Vein endothelial cell (primary cell): ENCODE measurements around a stretch of chr10.

GRCh38 chr10:119041083-119041593 is 11.6 kb downstream of the NANOS1 start:
- CAGE, long polyA plus RNA = no peak

GRCh38 chr10:119055518-119055784 is 25.2 kb downstream of the EIF3A start:
- CAGE, long polyA plus RNA = no peak

DNA sequence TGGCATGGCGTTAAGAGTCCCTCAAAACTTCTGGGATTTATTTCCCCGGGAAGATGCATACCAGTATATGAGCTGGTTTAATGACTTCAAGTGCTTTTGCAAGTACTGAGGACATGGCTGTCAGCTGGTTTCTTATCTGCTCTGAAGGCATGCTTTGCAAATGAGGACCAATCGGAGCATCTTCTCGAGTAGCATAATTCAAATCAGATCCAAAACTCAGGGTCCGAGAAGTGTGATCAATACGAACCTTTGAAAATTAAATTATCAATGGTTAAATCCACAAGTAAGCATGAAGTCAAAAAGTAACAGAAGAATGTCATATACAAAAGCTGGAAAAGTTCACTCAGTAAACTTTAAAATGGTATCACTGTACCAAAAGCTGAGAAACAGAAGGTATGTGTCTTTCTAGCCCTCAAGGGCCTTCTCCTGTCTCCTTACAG is 21.4 kb downstream of the EIF3A start:
- CAGE, long polyA plus RNA = no peak

DNA sequence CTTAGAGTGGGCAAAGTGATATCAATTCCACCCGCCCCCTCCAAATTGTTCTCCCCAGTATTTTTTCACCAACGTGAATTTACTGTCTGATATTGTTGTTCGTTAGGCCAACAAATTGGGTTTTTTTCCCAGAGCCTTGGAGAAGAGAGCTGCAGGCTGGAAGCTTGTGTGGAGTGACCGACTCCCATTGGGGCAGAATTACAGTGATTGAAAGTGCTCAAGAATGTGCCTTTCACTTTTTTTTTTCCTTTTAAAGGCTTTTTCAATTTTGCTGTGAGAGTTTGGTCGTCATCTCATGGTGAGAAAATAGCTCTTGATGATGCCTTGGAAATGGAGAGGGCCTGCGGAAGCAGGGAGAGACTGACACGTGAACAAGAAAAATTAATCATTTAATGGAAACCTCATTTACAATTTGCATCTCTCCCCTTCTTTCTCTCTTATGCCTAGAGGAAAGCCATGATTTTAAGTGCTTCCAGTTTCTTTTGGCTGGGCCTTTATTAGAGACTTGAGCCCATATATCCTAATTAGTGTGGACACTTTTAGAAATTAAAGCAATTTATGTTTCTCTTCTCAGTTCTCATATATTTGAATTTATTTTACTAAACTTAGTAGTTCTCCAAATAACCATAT is 2.7 kb downstream of the GRK5 start:
- CAGE, long polyA plus RNA = no peak

DNA sequence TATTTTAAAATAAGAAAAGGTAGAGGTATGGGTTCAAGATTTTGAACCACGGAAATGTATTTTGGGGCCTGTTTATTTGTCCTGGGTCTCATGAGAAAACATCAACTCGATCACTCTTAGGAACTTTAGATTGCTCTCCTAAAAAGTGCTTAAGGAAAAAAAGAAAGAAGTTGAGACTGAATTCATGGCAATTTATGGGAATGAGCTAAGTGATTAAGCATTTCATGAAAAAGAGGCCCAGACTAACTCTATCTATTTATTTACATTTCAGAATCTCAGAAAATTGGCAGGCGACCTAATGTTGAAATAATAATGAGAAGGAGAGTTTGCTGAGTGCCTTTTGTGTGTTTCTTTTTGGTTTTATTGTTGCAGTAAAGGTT is 3.7 kb downstream of the GRK5 start:
- CAGE, long polyA plus RNA = no peak

GRCh38 chr10:119221270-119221671 is 13.9 kb downstream of the GRK5 start:
- CAGE, long polyA plus RNA = no peak

DNA sequence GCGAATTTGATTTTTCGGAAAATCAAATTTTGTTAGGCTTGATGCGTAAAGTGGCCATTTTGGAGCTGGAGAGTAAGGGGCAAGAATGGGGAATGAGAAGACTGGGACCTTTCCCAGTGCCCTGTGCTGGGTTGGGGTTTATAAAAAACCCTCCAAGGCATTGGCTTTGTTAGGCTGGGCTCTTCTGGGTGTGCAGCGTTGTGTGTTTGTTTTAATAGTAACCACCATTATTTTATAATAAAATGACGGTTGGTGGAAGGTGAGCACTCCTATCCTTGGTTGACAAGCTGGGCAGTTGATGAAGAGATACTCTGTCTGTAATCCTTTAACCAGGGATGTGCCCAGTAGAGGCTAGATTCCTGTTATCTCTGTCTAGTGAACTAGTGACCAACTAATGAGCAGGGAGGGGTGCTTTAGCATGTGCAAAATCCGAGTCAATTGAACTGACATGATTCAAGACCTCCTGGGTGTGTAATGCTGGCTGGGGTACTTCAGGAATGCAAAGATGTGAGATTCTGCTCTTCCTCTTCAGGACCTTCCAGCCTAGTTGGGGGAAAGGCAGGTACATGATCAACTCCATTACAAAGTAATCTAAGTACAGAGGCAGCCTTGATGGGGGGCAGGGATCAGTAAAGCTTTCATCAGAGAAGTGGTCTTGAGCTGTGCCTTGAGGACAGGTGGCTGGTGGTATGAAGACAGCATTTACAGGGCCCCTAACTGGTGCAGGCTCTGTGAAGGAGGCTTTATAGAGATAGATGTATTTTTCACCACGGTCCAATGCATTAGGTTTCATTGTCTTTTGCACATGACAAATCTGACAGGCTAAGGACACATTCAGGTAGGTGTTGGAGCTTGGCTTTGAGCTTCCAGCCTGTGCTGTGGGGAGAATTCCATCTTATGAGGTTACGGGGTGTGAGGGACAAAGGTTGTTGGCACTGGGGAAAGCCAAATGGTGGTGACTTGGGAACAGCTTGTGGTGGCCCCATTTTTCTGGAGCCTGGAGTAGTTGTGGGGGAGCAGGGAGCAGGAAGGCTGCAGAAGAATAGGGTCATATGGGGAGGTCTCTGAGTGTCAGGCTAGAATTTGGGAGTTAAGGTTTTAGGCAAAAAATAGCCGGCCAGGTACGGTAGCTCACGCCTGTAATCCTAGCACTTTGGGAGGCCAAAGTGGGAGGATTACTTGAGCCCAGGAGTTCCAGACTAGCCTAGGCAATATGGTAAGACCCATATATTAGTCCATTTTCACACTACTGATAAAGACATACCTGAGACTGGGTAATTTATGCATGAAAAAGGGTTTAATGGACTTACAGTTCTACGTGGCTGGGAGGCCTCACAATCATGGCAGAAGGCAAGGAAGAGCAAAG is 22.2 kb downstream of the GRK5 start:
- CAGE, long polyA plus RNA = no peak

- CAGE, long polyA plus RNA = no peak
Observed at GRCh38 chr10:119243328-119243886, 36.0 kb downstream of the GRK5 start.

DNA sequence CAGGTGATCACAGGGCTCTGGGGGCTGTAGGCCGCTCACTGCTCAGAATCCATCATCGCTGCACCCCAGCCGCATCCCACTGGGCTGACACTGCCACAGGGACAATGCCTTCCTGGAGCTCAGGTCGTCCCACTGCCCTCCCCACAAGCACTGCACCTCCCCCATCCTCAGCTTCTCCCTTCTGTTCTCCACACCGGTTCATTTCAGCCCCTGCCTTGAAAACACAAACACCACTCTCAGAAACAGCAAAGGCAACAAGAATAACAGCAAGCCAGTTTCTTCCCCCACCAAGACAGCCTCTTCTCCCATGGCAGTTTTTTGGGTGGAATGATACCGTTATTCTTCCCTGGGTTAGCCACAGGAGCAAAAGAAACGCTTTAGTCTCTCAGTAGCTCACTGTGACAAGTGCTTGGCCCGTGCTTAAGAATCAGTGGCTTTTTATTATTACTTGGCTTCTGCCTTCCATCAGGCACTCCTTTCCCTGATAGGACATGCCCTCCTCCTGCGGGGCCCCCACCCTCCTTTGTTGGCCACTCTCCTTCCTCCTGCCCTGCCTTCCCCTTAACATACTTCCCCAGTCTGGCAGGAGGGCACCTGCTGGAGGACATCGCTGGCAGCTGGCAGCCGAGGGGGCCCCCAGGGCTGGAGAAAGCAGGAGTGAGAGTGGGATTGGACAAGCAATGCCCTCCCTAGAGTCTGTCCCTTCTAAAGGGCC is 111.4 kb downstream of the GRK5 start:
- CAGE, long polyA plus RNA = no peak

DNA sequence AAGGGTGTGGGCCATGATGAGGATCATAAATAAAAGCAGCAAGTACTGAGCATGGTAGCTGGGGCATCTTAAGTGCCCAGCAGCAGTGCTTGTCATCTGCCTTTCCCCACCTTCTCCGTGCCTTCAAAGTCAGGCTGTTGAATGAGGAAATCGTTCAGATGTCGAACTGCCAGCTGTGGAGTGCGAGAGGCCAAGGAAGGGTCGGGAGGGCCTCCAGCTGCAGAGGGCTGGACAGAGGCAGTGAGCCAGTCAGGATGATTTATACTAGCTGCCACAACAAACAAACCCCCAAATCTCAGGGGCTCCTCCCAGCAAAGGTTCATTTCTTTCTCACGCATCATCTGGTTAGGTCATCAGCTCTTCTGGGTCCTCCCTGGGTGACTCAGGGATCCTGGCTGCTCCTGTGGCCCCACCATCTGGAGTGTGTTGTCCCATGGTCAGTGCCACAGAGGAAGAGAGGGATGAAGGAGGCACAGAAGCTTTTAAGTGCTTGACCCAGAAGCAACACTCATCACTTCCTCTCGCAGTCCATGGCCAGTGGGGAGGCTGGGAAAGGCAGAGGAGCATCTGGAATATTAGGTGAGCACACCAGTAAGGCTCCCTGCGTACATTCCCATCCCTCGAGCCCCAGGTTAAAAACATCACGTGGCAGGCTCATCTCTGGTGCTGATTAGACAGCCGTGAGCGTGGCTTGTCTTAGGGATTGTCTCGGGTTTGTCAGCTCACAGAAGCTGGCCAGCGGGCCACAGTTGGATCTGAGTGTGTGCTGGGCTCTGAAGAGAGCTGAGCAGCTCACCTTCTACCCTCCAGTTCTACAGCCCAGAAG is 140.7 kb downstream of the RGS10 start:
- CAGE, long polyA plus RNA = no peak

- CAGE, long polyA plus RNA = no peak
Observed at GRCh38 chr10:119413238-119413778, 129.2 kb downstream of the RGS10 start.

GRCh38 chr10:119542976-119543823 is 681 bp upstream of the RGS10 start:
- CAGE, long polyA plus RNA = no peak

DNA sequence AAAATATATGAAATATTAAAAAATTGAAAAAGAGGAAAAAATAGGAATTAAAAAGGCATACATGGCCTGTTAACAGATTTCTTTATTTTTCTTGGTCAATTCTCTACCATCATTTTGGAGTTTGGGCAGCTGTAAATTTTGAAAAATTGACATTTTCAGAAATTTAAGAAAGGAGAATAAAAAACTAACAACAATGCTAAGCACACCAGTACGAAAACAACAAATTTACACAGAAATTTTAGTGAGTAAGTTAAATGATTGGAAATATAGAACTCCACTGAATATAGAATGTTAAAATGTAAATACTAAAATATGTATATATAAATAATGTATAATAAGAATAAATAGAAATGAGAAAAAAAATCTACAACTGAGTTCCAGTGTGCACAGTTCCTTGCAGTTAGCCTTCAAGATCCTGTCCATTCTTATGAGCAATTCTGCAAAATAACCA is 16.3 kb downstream of the TIAL1 start:
- CAGE, long polyA plus RNA = no peak

DNA sequence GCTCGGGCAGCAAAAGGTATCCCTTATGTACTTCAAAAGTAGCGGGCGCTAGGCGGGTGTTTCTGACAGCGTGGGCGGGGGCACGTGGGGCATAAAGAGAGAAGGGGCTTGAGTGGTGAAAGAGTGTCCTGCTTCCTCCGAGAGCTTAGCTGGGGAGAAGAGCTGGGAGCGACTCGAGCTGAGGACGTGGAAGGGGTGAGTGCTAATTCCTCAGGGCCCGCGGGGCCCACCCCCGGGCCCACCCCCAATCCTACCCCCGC is 1.0 kb downstream of the TIAL1 start:
- CAGE, long polyA plus RNA = no peak

DNA sequence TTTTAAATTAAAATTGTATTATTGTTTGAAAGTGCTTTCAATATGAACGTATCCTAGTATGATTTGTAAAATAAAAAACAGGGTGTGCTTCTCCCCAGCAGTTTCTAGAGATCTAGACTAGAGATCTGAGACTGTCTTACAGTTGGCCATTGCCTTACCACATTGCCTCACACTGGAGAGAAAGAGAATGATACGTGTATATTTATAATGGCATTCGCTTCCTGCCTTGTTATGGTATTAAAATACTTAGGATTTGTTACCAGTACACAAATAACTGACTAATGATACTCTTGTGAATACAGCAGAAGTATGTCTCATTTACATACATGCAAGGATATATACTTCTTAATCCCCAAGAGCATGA is 1.3 kb downstream of the BAG3 start:
- CAGE, long polyA plus RNA = no peak

DNA sequence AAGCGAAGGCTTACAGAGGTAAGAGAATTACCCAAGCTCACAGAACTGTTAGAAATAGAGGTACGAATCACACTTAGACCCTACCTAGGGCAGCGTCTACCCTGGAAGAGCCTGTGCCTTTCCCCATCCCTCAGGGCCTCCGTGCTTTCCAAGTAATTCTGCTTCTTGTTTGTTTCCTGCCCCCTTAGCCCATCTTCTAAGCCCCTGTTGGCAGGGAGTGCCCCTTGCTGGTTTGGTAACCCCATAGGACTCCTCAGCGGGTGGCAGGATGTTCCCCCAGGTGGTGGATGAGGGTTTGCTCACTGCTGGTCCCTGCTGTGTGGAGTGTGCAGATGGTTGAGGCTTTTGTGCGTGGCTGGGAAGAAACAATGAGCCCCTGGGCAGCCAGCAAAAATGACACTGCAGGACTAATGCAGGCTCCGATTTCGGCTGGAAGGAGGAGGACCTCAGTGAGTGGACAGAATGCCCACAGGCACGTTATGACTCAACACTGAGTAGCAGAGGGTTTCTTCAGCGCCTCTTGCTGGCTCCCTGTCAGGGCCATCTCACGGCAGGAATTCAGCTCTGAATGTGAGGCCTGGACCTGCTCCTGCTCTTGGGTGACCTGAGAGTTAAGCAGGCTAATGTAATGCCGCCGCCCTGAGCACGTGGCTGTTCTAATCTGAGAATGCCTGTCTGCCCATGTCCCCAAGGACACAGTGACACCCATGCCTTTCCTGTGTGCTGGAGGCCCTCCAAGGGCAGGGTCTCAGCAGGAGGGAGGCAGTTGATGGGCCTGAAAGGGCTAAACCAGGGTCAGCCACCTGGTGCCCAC is 16.5 kb downstream of the BAG3 start:
- CAGE, long polyA plus RNA = no peak

DNA sequence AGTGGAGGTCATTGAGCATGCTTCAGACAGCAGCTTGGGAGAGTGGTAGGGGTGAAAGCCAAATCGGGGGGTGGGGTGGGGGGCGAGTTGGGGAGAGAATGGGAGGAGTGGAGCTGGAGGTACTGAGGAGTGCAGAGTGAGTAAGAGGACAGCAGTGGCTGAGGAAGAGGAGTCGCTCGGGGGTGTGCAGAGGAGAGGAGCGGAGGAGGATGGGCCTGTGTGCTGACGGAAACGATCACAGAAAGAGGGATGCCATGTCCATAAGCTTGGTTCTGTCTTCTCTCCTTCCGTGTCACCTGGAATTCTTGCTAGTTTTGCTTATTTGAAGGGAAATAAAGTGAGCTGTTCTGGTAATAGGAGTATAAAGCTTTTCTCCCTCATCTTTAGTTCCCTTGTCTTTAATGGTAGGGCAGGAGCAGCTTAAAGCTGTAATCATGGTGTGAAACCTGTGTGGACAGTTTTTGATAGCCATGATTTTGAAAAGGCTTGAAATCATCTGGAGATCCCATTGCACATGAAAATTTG is 64.2 kb downstream of the INPP5F start:
- CAGE, long polyA plus RNA = no peak

GRCh38 chr10:120160860-120161669 is 268.5 kb downstream of the SEC23IP start:
- CAGE, long polyA plus RNA = no peak

- CAGE, long polyA plus RNA = no peak
Observed at GRCh38 chr10:120355054-120355408, 102.0 kb upstream of the PLPP4 start.

DNA sequence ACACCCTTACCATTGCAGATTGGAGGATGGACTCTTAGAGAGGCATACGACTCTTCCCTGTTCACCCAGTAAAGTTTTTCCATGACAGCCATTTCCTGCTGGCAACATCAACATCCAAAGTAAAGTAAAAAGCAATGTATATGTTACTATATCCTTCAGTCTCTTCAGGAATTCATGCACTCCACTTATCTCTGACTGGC is 297.1 kb downstream of the WDR11 start:
- CAGE, long polyA plus RNA = no peak